Right atrium auricular region (tissue), 2 donors: ENCODE measurements around a stretch of chr6.

GRCh38 chr6:139486162-139486664, 111.8 kb upstream of the CITED2 start:
- PRO-cap = no peak
- RAMPAGE, long total RNA, 2 experiments = no peak in any of the 2 experiments

GRCh38 chr6:139708983-139709263, 334.5 kb upstream of the CITED2 start:
- PRO-cap = no peak
- RAMPAGE, long total RNA, 2 experiments = no peak in any of the 2 experiments

- PRO-cap = unidirectional peak, plus-strand start at chr6:140101723
- RAMPAGE, long total RNA, 2 experiments = no peak in any of the 2 experiments
Measured at GRCh38 chr6:140101335-140101936, 727.0 kb upstream of the CITED2 start.

GRCh38 chr6:140314622-140315039, 940.2 kb upstream of the CITED2 start:
- PRO-cap = no peak
- RAMPAGE, long total RNA, 2 experiments = no peak in any of the 2 experiments

GRCh38 chr6:140897224-140897810, 1235.4 kb upstream of the GJE1 start:
- PRO-cap = no peak
- RAMPAGE, long total RNA, 2 experiments = no peak in any of the 2 experiments

GRCh38 chr6:141212226-141212837, 920.4 kb upstream of the GJE1 start:
- PRO-cap = no peak
- RAMPAGE, long total RNA, 2 experiments = no peak in any of the 2 experiments

DNA sequence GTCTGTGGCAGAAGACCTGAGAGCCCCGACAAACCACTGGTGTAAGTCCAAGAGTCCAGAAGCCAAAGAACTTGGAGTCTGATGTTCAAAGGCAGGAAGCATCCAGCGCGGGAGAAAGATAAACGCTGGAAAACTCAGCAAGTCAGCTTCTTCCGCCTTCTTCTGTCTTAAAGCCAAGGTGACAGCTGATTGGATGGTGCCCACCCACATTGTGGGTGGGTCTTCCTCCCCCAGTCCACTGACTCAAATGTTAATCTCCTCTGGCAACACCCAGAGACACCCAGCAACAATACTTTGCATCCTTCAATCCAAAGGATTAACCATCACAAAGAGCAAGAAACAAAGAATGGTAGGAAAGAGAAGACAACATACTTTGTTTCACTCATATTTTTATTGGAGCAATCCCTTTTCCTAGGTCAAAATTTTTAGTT, 102.4 kb upstream of the GJE1 start:
- PRO-cap = no peak
- RAMPAGE, long total RNA, 2 experiments = no peak in any of the 2 experiments

- PRO-cap = no peak
- RAMPAGE, long total RNA, 2 experiments = no peak in any of the 2 experiments
Measured at GRCh38 chr6:142375276-142375819, 73.5 kb downstream of the ADGRG6 start.

DNA sequence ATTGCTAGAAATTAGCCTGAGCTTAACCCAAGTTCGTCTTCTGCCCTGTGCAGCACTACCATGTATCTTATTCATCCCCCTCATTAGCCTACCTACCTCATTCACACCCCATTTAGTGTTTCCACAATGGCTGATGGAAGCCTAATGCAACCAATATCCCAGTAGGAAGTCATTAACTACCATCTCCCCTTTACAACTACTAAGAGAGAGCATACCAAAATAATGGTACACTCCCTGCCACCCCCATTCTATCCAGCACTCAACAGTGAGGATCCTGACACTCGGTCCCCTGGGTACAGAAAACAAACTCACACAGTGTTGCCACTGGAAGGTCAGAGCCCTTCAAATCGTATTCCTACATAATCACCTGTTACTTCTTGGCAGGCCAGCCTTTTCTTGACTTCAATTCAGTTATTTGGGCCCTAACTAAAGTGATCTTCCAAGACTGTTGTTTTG, 234.9 kb downstream of the HIVEP2 start:
- PRO-cap = no peak
- RAMPAGE, long total RNA, 2 experiments = no peak in any of the 2 experiments

- PRO-cap = no peak
- RAMPAGE, long total RNA, 2 experiments = no peak in any of the 2 experiments
Measured at GRCh38 chr6:142771780-142772723, 172.9 kb downstream of the HIVEP2 start.

DNA sequence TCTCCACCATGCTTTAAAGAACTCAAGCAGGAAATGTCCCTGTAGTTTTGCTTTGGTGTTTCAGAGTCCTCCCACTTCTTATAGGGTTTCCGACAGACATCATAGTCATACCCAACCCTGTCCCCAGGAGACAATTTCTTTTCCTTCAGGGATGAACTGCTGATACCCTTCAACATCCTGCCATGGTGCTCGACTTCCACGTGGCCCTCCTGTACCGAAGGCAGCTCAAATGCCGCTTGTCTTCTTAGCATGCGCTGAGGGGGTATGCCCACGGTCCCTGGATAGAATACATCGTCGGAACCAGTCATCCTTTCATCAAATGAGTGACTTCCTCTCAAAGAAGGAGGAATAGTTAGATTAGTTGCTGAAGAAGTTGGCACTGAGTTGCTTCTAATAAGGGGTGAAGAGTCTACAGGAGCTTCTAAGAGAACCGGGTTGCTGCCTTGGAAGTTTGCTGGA, 172.2 kb downstream of the HIVEP2 start:
- PRO-cap = no peak
- RAMPAGE, long total RNA, 2 experiments = no peak in any of the 2 experiments

DNA sequence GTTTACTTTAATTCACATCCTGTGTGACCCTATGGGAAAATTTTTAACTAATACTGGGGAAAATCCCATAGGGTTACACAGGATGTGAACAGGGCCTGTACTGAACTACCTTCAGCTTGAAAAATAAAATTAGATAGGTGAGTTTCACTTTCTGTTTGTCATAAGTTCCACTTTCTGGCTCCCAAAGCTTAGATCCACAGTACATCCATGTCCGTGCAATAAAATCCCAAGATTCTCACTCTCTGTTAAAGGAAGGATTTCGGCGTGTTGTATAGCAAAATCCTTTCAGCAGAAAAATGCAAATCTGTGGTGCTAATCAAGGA, 125.3 kb downstream of the HIVEP2 start:
- PRO-cap = unidirectional peak, plus-strand start at position 199 of the sequence
- RAMPAGE, long total RNA, 2 experiments = no peak in any of the 2 experiments

DNA sequence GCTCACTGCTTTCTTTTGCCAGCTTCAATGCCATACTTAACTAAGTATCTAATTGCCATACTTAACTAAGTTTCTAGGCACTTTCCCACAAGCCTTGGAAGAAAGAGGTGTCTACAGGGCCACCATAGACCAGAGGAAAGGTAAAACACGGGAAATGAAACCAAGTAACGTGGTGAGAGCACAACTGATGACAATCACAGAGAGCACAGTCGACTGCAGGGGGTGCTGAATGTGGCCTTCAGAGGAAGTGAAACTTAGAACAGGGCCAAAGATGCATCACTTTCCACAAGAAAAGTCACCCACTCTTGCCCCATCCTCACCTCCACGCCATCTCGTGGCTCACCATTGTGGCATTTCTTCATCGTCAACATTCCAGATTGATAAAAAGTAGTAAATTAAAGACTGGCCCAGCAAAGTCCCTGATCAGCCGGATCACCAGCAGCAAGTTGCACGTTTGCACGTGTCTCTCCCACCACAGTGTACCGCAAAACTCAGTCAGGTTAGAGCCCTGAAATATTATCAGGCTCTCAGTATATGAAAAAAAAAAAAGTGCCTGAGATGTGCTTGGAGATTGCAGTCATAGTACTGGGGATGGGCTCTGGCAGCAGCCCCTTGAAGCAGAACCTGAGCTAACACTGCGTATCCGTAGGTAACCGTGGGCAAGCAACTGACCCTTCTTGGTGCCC, 31.4 kb downstream of the HIVEP2 start:
- PRO-cap = no peak
- RAMPAGE, long total RNA, 2 experiments = no peak in any of the 2 experiments

GRCh38 chr6:143060102-143060619, 528 bp upstream of the AIG1 start:
- PRO-cap = bidirectional peak, plus-strand start at chr6:143060435, minus-strand start at chr6:143060391
- RAMPAGE, long total RNA, 2 experiments = no peak in any of the 2 experiments

DNA sequence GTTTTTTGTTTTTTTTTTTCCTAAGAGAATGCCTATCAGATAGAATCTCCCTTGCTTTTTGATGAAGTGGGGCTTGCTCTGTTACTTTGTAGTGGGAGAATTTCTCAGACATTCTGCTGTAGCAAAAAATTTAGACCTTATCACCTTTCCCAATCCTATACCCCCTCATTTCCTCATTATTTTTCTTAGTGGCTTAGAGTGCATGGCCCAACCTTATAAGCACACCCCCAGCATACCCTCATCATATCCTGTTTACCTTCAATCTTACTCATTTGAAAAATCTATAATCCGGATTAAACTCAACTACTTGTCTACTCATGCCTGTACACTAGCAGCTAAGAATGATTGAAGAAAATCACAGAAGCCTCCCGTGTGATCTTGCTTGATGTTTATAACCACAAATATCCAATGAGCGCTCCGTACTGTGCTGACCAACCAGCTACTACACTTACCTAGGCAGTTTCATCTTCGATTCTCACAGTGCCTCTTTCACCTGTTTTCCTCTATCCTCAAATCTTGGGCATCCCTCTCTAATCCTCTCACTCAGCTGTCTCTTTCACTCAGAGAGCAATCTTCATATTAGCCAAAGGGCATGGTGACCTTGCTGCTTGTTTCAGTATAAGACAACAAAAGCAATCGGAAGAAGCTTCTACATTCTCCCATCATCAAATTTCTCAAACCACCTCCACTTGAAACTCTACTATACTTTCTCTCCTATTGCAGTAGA, 36.6 kb downstream of the AIG1 start:
- PRO-cap = no peak
- RAMPAGE, long total RNA, 2 experiments = no peak in any of the 2 experiments

DNA sequence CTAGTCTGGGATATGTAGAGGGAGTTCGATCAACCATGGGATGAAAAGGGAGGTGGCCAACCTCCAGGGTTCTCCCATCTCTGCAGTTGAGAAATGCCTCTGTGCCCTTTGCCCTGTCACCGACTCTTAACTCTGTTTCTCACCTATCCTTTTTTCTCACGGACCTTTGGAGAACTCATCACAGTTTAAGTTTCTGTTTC, 498 bp downstream of the PEX3 start:
- PRO-cap = no peak
- RAMPAGE, long total RNA, 2 experiments = no peak in any of the 2 experiments

- PRO-cap = no peak
- RAMPAGE, long total RNA, 2 experiments = no peak in any of the 2 experiments
Measured at GRCh38 chr6:143514862-143515593, 3.5 kb upstream of the FUCA2 start.

DNA sequence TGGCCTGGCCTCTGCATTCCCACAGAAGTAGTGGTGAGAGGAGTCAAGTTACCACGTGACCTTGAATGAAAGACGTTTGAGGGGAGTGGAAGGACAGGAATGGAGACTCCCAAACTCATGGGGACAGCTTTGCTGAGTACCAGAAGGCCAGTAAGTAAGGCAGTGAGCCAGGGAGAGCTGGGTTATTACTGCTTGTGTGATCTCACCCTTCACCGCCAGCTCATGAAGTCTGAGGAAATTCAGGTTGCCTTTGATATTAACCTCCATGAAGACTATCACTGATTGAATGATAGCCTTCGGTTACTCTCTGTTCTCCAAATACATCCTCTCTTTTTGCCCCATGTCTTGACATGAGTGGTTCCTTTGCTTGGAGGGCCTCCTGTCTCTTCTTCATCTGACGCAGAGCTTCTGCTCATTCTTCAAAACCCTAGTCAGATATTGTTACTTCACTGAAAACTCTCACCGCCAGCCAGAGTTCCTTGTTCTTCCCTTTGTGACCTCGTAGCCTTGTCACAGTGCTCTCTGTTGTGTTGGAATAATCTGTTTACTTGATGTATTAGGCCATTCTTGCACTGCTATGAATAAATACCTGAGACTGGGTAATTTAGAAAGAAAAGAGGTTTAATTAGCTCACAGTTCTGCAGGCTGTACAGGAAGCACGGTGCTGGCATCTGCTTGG, 50.2 kb upstream of the FUCA2 start:
- PRO-cap = no peak
- RAMPAGE, long total RNA, 2 experiments = no peak in any of the 2 experiments

GRCh38 chr6:143568896-143569585, 57.5 kb upstream of the FUCA2 start:
- PRO-cap = no peak
- RAMPAGE, long total RNA, 2 experiments = no peak in any of the 2 experiments

DNA sequence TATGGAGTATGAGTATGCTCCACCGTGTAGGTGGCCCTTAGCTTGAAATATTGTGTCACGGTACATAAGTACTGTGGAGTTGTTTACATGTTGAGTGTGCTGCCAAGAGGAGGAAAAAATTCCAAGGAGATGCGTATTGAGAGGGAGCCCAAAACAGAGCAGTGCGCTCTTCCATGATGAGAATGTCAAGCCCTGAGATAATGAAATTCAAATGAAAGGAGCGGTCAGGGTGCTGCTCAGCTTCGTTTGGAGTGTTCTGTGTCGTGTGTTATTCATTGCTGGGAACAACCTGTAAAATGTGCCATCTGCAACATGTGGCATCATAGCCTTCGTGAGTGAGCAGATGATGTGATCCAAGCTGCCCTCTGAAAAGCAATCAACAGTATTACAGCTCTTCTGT, 48.2 kb upstream of the PHACTR2 start:
- PRO-cap = no peak
- RAMPAGE, long total RNA, 2 experiments = no peak in any of the 2 experiments